AG10803 (cell line): ENCODE data around the gene TOGARAM1.

DNA sequence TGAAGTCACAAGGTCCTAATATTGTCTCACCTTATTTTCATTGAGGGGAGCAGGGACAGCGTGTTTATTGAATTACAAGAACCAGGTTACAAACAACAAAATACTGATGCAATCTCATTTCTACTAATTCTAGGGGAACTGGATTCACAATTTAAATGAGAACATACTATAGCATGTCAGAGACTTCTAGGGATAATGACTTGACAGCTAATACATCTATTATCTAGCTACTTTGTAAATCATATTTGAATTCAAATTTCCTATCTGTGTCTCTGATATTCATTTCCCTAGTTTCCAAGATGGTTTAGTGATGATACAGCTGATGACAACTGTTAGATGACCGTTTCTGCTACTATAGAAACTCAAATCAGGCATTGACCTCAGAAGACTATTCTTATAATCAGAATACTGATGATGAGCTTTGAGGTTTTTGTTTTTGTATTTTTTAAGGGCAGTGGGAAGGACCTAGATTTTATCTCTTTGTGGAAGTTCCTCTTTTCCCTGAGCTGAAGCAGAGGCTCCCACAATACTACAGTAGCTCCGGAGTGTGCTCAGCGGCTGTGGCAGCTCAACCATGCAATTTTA is 145.3 kb downstream of the SLC25A21 start:
- RRBS = no CpG with 5 or more reads among the region's 4 CpGs

- RRBS = no CpG with 5 or more reads among the region's 2 CpGs
These were observed 229.1 kb downstream of the SEC23A start for GRCh38 chr14:38874006-38874299.

DNA sequence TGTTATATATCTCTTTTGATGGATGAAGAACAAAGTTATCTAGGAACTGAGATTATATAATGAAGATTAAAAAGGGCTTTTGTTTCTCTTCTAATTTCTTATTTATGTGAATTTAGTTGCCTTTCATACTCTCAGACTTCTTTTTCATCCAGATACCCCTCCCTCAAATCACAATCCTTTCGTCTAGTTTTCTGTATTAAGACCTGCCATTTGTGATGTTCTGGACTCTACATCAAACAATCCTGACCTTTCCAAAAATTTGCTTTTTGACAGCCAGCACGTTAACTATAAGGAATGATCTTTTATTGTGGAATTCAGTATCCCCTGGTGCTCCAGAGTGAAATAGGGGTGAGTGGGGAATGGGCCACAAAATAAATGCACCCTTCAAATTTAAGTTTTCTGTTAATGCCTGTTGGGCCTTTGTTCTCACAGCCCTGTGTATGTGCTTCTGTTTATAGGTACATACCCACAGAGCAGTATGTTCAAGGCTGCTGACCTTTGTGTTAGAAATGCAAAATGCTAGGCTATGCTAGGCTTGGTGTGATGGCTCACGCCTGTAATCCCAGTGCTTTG is 11.8 kb downstream of the PNN start:
- RRBS = no CpG with 5 or more reads among the region's 3 CpGs

GRCh38 chr14:39275480-39276315 is 42.0 kb downstream of the MIA2 start:
- RRBS = no CpG with 5 or more reads among the region's 3 CpGs

DNA sequence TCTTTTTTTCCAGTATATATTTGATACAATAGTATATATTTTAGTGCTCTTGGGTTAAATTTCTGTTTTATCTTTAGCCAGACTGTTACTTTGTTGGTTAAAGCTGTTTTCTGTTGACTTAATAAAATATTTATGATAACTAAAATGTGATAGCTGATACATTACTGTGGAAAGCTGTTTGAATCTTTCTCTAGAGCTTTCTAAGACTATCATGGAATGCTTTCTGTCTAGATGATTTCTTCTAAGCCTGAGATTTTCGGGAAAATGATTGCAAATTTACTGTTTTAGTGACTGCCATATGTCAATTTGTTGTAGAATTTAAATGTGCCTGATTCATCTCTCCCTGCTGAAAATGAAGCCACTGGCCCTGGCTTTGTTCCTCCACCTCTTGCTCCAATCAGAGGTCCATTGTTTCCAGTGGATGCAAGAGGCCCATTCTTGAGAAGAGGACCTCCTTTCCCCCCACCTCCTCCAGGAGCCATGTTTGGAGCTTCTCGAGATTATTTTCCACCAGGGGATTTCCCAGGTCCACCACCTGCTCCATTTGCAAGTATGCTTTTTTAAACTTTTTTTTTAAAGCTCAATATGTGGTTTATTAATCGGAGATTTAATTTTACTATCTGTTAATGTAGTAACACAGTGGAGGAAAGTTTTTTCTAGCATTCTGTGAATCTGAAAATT is 83.7 kb downstream of the FBXO33 start:
- RRBS = no CpG with 5 or more reads among the region's 3 CpGs

DNA sequence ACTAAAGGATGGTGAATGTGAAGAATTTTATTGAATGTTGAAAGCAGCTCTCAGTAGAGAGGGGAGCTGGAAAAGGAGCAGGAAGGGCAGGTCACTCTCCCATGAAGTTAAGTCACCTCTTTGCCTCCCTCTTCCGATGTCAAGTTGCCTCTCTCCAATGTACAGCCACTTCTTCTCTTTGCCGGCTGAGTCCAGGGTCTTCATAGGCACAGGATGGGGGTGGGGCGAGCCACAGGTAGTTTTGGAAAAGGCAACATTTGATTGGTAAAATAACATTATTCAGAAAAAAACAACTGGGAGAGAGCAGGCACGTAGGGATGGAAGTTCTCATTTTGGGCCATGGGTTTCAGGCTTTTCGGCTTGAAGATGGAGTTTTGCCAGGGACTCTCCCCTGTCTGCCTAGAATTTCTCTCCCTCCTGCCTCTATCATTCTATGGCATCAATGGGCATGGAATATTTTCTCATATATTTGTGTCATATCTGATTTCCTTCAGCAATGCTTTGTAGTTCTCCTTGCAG is 821.2 kb upstream of the LRFN5 start:
- RRBS = no CpG with 5 or more reads among the region's 5 CpGs

DNA sequence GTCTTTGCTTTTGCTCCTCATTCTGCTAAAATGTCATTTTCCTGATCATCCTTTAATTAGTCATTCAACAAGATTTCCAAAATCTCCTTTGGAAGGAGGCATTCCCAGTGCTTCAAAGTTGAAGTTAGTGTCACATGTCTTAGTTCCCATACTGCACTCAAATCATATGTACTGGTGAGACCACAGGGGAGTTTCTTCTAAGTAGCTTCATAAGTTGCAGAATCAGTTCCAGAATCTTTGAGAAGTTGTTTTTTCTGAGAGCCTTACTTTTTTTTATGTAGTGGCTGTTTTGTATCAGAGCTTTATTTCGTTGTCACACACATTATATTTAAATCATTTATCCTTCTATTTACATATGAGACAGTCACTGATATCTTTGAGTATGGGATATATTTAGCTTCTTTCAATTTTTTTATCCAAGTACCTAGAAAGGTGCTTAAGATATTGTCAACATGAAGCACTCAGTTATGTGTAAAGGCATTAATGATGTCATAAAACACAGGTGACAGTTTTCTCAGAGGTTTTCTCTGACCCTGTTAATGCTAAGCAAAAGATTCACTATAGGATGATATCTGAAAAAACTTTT is 23.0 kb downstream of the LRFN5 start:
- RRBS = no CpG with 5 or more reads among the region's 1 CpG

DNA sequence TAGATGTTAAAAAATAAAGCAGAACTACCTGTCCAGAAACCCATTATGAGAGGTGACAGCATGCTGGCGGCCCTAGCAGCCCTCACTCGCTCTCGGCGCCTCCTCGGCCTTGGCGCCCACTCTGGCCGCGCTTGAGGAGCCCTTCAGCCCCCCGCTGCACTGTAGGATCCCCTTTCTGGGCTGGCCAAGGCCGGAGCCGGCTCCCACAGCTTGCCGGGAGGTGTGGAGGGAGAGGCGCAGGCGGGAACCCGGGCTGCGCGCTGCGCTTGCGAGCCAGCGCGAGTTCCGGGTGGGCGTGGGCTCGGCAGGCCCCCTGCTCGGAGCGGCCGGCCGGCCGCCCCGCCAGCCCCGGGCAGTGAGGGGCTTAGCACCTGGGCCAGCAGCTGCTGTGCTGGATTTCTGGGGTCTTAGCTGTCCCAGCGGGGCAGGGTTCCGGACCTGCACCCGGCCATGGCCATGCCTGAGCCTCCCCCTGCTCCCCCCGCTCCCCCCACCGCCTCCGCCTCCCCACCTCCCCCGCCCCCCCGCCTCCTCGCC is 98.6 kb upstream of the C14orf28 start:
- RRBS = 89% methylated on average over 2 of the region's 40 CpGs

DNA sequence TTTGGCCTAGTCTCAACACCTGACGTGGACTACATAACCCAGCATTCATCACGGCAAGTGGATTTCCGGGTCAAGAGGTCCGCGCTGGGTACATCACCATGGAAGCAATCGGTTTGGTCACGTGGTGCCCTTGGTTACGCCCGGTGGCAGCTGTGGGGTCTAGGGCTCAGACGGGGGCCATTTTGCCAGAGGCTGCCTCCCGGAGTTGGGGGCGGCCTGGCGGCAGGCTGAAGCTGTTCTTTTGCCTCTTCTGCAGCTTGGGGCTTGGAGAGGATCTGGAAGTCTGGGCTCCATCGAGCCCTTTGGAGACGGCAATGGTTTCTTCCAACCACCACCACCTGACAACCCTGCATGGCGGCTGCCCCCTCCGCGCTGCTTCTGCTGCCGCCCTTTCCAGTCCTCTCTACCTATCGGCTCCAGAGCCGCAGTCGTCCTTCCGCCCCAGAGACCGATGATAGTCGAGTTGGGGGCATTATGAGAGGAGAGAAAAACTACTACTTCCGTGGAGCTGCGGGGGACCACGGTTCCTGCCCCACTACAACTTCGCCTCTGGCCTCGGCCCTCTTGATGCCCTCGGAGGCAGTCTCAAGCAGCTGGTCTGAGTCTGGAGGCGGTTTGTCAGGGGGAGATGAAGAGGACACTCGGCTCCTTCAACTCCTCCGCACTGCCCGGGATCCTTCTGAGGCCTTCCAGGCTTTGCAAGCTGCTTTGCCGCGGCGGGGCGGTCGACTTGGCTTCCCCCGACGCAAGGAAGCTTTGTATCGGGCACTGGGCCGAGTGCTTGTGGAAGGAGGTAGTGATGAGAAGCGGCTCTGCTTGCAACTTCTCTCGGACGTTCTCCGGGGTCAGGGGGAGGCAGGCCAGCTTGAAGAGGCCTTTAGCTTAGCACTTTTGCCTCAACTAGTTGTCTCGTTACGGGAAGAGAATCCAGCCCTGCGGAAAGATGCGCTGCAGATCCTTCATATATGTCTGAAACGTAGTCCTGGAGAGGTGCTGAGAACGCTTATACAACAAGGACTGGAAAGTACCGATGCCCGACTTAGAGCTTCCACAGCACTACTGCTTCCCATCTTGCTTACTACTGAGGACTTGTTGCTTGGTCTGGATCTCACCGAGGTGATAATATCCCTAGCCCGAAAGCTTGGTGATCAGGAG is at the start of gene TOGARAM1:
TOGARAM1 (plus strand) TSS at position 120 of the 1,155 bp plus-strand sequence.
- RRBS = 2% methylated on average over 9 of the region's 58 CpGs

DNA sequence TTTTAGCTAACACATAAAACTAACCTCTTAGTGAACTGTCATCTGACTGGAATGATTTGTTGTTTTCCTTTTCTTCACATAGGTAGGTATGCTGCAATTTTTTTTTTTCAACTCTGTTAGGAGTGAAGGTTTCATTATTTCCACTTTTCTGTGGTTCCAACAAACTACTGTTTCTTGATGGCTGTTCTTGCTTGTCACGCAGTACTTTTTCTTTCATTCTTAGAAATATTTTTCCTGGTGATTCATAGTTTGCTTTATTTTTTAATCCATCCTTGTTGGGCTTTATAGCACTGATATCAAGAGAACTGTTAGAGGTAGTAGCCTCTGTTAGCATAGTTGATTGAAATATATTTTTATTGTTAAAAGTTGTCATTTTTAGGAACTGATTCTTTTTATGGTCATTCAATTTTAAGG is 6.3 kb downstream of the MIS18BP1 start:
- RRBS = no CpG with 5 or more reads among the region's 1 CpG

DNA sequence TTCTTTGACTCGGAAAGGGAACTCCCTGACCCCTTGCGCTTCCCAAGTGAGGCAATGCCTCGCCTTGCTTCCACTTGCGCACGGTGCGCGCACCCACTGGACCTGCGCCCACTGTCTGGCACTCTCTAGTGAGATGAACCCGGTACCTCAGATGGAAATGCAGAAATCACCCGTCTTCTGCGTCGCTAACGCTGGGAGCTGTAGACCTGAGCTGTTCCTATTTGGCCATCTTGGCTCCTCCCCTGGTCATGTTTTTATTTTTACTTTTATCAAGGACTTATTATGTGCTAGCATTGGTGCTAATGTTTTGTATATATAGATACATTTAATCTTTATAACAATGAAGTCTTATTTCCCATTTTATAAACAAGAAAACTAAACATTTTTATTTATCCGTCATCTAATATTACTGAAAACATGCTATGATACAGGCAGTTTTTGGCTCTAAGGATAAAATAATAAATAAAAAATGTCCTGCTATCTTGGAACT is 636.1 kb upstream of the MIS18BP1 start:
- RRBS = no CpG with 5 or more reads among the region's 14 CpGs

DNA sequence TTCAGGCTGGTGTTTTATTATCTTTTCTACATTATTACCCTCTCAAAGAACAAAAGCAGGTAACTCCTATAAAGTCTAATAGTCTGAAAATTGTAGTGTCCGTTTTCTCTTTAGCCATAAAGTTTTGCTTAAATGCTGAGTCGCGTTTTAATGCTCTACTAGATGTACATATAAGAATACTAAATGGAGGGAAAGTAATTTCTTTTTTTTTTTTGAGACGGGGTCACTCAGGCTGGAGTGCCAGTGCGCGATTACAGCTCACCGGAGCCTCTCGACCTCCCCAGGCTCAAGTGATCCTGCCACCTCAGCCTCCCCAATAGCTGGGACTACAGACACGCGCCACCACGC is 1.3 kb upstream of the LRR1 start:
- RRBS = 35% methylated on average over 2 of the region's 11 CpGs

GRCh38 chr14:49767848-49768096 is 181 bp upstream of the KLHDC2 start:
- RRBS = 1% methylated on average over 15 of the region's 31 CpGs

GRCh38 chr14:49837796-49838358 is 14.7 kb downstream of the NEMF start:
- RRBS = no CpG with 5 or more reads among the region's 4 CpGs

- RRBS = no CpG with 5 or more reads among the region's 3 CpGs
These were observed 17.4 kb upstream of the NEMF start for GRCh38 chr14:49869954-49870467.

DNA sequence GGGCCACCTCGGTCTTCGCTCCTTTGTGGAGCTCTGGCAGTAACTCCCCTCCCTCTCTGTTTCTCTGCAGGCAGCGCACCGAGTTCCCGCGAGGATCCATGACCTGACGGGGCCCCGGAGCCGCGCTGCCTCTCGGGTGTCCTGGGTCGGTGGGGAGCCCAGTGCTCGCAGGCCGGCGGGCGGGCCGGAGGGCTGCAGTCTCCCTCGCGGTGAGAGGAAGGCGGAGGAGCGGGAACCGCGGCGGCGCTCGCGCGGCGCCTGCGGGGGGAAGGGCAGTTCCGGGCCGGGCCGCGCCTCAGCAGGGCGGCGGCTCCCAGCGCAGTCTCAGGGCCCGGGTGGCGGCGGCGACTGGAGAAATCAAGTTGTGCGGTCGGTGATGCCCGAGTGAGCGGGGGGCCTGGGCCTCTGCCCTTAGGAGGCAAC is 315 bp downstream of the ARF6 start:
- RRBS = 2% methylated on average over 20 of the region's 45 CpGs

DNA sequence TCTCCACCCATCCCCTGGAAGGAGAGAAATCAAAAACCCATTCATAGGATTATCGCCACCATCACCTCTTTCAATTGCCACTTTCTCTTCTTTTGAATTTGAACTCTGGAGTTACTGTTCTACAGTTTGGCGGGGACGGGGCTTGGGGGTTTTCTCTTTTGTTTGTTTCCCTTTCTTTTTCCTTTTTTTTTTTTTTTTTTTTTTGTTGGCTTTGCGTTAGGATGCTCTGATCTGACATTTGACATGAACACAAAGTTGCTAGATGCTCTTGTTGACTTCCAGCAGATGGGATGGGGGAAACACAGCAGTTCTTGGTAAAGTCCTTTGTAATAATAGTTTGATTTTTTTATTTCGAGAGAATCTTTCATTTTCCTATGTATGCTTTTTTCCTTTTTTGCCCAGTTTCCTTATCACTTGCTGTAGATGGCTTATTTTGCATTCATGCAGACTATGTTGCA is 1.4 kb downstream of the ARF6 start:
- RRBS = no CpG with 5 or more reads among the region's 5 CpGs